Cytotoxic T cell (primary cell): ENCODE measurements around a stretch of chr9.

DNA sequence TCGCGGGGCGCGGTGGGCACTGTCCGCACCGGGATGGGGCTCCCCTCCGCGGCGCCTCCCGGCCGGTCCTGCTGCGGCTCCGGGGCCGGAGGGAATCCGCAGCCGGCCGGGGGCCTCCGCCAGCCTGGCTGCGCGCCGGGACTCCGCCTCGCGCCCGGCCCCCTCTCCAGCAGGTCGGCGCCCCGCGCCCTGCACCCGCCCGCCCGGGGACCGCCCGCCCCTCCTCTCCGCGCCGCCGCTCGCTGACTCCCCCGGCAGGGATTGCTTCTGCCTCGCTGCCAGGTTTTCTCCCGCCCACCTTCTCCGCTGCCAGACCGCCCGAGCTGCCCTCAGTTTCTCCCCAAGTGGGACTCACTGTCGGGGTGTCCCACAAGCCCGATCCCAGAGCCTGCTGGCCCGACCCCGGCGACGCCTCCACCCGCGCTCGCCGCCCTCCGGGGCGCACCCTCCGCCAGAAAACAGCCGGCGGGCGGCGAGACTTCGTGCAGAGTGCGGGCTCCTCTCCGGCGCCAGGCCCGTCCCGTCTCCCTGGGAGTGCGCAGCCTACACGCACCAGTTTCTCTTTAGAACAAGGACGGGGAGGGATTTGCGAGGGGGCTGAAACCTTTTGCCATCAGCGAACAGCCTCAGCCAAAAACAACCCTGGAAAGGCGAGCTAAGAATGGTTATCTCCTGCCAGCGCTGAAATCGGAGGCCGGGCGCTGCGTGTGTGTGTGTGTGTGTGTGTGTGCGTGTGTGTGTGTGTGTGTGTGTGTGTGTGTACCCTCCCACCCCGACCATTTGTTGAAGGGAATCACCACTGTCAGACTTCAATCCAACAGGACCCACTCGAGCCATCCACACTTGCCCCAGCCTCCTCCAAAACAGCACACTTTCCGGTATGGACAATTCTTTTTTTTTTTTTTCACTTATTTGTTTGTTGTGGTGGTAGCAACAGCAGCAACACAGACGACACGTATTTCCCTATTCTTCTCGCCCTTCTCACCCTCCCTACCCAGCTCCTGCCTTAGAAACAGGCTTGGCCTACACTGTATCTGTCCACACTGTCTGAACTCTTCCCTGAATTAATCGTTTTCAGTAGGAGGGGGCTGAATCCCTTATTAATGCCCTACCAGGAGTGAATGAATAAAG, 44.4 kb upstream of the WASHC1 start:
- PRO-cap, 2 experiments = no peak in any of the 2 experiments

DNA sequence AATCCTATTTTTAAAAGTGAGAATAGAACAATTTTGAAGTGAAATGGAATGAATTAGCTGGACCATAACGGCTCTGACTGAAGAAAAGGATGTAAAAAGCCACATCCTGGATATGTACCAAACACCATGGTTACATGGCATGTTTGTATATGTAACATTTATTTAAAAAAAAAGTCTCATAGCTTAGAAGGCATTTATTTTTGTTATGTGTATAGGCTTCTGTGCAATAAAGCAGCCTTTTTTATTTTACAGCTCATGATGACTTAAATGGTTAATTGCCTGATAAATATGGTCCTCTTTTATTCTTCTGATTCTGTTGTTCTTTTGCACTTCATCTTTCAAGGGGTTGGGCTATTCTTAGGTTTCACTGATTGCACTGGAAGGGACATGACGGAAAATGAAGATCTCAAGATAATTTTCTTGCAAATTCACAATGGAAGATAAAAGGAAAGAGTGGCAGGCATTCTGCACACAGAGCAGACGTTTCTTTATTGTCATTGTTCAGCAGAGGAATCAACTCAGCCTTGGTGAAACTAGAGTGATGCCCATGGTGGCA, 63.1 kb downstream of the DOCK8 start:
- PRO-cap, 2 experiments = peak in 2 of 2 experiments; most common plus-strand start position 203 of the sequence (in 2); most common minus-strand start position 87 of the sequence (in 2)

- PRO-cap, 2 experiments = no peak in any of the 2 experiments
These were observed 71.7 kb downstream of the DOCK8 start for GRCh38 chr9:286272-286795.

GRCh38 chr9:444875-445508, 59.5 kb upstream of the KANK1 start:
- PRO-cap, 2 experiments = no peak in any of the 2 experiments

DNA sequence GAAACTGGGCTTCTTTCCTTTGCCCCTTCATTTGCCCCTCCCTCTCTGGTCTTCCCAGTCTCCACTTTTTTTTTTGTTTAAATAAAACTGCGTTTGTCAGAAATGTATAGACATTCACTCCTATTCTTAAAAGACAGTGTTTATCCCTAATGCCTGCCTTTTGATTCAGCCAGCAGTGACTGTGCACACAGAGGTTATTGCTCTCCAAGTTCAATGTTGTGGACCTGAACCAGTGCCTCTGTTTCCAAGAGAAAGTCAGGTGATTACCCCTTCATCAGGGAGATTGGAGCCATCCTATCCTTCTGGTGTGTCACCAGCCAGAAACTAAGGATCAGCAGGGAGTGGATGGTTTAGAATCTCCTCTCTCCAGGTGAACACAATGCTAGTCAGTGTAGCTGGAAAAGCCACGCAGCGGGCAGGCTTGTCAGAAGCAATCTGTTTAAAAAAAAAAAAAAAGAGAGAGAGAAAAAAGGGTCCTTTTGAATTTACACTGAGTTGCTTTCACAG, 167.5 kb upstream of the DMRT1 start:
- PRO-cap, 2 experiments = no peak in any of the 2 experiments

DNA sequence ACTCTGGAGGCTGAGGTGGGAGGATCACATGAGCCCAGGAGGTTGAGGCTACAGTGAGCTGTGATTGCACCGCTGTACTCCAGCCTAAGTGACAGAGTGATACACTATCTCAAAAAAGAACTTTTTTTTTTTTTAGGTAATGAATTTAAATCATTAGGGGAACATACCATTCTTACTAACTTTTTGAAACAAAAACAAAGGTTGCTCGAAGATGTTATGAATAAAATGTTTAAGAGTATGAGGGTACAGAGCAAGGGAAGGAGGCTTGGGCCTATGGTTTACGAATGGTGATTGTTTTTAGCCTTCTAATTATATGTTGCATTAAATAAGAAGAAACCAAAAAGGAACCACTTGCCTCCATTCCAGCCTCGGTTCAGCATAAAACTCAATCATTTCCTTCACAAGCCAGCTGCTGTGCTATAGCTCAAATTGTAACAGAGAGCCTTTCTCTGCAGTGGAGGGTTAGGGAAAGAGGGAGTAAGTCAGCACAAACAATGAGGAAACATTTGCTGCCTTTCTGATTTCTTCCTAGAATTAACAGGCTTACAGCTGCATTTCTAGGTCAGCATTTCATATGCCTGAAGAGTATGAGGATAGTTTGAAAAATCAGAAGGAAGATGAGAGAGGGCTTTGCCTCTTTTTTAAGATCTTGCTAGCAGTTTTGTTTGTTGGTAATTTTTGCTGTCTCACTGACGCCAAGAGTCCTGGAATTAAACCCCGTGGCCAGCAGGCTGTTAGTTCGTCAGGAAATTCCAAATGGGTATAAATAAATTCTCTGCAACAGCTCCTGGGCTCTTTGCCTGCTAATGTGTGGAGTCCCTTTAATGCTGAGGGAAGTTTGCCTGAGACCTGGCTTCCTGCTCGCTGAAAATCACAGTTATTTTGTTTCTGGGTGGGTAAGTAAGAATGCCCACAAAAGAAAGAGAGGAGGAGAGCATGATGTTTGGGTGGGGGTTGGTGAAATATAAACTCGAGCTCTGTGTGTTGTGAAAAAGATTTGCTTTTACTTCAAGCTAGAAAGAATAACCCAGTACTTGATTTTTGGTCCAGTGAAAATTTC, 148.3 kb upstream of the DMRT1 start:
- PRO-cap, 2 experiments = no peak in any of the 2 experiments

DNA sequence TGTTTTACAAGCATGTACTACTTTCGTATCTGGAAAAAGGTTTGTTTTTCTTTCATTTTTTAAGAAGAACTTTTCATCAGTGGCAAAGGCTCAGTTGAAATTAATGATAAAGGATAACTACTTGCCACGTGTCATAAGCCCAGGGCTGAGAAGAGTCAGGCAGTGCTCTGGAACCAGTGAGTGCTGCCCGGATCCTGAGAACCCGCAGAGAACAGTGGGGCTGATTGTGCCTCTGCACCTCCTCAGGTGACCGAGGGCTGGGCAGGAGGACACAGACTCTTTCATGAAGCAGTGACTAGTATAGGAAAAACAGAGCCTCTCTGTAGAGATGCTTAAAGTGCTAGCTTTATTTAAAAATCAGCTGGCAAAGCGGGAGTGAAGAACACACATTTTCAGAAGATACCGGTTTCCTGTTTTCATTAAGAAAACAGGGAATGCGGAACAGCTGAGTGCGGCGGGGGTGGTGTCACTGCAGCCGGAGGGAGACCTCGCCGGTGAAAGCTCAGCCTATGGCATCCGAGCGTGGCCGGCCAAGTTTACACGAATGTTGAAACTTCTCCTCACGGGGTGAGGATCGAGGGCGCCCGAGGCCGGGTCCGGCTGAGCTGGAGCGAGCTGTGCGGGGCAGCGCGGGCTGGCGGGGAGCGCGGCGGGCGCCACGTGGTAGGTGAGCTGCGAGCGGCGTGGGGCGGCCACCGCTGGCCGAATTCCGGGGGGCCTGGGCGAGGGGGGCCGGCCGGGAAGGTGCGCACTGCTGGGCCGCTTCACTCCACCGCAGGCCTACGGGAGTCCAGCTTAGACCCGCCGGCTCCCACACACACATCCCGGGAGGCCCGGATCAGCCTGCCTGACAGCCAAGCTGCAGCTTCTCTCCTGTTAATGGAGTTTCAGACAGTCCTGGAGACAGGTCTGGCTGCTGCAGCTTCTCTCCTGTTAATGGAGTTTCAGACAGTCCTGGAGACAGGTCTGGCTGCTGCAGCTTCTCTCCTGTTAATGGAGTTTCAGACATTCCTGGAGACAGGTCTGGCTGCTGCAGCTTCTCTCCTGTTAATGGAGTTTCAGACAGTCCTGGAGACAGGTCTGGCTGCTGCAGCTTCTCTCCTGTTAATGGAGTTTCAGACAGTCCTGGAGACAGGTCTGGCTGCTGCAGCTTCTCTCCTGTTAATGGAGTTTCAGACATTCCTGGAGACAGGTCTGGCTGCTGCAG, 134.5 kb upstream of the DMRT1 start:
- PRO-cap, 2 experiments = no peak in any of the 2 experiments

- PRO-cap, 2 experiments = no peak in any of the 2 experiments
These were observed 103.3 kb upstream of the DMRT1 start for GRCh38 chr9:737928-738931.

- PRO-cap, 2 experiments = no peak in any of the 2 experiments
These were observed 436 bp downstream of the DMRT1 start for GRCh38 chr9:841969-842296.

- PRO-cap, 2 experiments = no peak in any of the 2 experiments
These were observed 21.5 kb downstream of the DMRT2 start for GRCh38 chr9:1071497-1072296.

DNA sequence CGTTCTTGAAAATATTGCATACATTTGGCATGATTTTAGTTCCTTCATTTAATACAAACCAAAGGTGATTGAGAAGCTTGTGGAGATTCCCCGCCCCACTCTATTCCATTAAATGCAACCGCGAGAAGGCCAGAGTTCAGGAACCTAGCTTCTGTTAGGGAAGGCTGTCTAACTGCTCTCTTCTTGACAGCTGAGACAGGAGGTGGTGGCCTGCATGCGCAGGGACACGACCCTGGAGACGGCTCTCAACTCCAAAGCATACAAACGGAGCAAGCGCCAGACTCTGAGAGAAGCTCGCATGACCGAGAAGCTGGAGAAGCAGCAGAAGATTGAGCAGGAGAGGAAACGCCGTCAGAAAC, 41.3 kb downstream of the SMARCA2 start:
- PRO-cap, 2 experiments = no peak in any of the 2 experiments

DNA sequence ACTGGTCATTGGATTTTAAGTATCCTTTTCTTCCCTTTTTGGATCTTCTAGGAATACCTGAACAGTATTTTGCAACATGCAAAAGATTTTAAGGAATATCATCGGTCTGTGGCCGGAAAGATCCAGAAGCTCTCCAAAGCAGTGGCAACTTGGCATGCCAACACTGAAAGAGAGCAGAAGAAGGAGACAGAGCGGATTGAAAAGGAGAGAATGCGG, 43.0 kb downstream of the SMARCA2 start:
- PRO-cap, 2 experiments = no peak in any of the 2 experiments

GRCh38 chr9:2234284-2234658, 219.1 kb downstream of the SMARCA2 start:
- PRO-cap, 2 experiments = no peak in any of the 2 experiments

- PRO-cap, 2 experiments = no peak in any of the 2 experiments
These were observed 128.3 kb upstream of the VLDLR start for GRCh38 chr9:2492889-2494003.

- PRO-cap, 2 experiments = no peak in any of the 2 experiments
These were observed 33.8 kb downstream of the PUM3 start for GRCh38 chr9:2809929-2810572.

DNA sequence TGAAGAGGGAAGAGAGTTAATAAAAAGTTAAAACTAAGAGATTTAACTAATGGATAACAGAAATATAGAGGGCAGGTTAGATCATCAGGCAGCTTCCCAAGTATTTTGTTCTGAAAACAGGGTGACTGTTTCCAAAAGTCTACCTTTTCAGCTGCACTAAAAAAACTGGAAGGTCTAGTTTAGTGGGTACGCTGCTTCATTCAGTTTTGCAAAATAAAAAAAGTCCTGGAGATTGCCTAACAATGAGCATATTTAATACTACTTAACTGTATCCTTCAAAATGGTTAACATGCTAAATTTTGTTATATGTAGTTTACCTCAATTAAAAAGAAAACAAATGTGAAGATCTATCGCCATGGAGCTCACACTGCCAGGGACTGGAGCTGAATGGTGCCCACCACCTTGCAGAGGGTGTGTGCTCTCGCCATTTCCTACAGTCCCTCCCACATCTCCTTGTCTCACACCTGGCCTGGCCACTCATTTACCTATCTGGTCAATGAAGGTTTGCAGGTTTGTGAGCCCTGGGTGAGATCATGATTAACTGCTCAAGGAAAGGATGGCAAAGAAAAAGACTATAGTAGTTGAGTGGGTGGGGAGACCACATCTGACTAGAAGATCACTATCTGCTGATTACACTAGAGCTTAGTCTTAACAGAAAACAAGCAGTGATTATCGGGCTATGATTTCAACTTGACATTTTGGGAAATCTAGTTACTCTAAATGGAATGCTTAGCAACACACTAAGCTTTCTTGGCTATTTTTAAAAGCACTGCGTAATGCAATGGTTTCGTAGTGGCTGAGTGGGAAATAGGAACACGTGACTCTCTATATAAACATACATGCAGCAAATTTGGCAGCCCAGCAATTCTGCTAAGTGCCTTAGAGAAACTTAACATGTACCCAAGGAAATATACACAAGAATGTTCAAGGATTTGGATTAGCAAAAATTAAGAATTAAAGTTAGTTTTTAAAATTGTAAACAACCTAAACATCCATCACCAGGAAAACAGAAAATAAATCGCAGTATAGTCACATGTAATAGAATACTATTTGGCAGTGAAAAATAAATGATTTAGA, 27.4 kb downstream of the PUM3 start:
- PRO-cap, 2 experiments = no peak in any of the 2 experiments

DNA sequence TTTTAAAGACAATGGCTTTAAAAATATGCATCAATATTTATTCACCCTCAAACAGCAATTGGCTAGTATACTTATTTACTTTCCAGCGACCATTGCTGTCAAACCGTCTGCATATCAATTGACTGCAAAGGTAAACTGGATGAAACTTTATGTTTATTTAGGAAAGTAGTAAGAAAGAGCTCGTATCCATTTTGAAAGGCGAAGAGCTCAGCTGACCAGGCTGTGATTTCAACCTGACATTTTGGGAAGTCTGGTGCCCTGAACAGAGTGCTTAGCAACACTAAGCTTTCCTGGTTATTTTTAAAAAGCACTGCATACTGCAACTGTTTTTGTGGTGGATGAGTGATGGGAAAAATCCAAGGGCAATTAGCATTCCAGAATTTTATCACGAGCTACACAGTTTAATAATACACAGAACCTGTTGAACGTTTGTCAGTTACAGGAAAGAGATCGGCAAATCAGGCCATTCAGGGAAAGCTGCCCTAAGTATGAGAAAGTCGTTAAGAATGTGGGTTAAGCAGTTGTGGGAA, 26.0 kb downstream of the PUM3 start:
- PRO-cap, 2 experiments = no peak in any of the 2 experiments

DNA sequence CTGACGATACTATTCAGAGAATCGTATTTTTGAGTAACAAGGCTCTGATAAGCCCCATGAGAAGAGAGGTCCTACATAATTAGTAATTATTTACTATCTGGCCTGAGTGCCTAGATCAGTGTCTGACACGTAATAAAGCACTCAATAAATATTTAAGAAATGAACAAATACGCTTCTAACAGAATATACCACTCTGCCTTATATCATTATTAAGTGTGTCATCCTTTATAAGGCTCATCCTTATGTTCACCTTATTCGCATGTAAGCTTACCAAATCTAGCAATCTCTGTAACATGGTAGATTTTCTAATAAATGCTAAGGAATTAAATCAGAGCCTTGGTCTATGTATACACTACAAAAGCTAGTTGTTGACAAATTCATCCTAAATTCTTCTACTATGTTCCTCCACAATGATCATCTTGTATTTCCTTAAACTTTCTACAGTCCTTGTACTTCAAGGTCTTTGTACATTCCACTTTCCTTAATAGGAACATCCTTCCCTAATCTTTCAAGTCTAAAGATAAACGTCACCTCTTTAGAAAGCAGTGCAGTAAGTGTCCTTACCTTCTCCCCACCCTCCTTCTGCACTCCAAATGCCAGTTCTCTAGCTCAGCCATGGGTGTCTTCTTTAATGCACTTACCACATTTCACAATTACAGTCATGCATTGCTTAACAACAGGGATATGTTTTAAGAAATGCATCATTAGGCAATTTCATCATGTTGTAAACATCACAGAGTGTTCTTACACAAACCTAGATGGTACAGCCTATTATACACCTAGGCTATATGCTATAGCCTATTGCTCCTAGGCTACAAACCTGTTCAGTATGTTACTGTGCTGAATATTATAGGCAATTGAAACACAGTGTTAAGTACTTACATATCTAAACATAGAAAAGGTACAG, 91.4 kb downstream of the RFX3 start:
- PRO-cap, 2 experiments = no peak in any of the 2 experiments

DNA sequence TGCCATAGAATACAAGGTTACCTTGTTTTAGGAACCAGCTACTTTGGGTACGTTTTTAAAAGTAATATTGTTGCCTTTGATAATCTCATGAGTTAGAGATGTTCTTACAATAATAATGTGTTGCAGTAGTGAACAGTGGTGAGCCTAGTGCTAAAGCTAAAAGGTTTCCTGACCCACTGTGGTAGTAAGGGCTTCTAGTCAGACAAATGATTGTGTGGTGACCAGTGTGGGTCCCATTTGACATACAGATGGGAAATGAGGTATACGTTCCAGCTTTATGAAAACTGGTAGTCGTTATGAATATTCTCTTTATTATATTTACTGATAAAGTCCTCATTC, 1.8 kb upstream of the RFX3 start:
- PRO-cap, 2 experiments = no peak in any of the 2 experiments

- PRO-cap, 2 experiments = no peak in any of the 2 experiments
These were observed 5.0 kb upstream of the RFX3 start for GRCh38 chr9:3530562-3531359.